Tongue (tissue), 2 donors: Measurements from ENCODE around the gene CROCC2.

DNA sequence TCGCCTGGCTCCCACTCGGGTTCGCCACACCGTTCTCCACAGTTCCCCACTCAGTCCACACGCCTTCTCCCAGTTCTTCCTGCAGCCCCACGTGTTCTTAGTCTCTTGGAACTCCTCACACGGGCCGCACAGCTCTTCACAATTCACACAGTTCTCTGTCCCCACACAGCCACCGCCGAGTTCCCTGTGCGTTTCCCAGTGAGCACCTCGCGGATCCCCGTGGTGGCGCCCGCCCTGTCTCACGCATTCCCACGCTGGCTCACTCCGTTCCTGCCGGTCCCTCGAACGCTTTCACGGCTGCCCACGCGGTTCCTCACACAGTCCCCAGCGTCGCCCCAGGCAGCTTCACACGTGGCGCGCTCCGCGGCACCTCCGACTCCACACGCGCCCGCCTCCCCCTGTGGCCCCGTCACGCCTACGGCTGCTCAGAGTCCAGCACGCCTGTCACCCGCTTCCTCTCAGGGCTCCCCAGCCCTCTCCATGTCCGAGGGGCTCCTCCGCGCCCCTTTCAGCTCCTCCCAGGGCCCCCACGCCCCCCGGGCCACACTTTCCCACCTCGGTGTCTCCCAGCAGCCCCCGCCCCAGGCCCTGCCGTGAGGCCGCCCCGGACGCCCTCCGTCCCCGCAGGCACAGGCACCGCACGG, 38.1 kb downstream of the KIF1A start:
- RAMPAGE, long total RNA = no peak

DNA sequence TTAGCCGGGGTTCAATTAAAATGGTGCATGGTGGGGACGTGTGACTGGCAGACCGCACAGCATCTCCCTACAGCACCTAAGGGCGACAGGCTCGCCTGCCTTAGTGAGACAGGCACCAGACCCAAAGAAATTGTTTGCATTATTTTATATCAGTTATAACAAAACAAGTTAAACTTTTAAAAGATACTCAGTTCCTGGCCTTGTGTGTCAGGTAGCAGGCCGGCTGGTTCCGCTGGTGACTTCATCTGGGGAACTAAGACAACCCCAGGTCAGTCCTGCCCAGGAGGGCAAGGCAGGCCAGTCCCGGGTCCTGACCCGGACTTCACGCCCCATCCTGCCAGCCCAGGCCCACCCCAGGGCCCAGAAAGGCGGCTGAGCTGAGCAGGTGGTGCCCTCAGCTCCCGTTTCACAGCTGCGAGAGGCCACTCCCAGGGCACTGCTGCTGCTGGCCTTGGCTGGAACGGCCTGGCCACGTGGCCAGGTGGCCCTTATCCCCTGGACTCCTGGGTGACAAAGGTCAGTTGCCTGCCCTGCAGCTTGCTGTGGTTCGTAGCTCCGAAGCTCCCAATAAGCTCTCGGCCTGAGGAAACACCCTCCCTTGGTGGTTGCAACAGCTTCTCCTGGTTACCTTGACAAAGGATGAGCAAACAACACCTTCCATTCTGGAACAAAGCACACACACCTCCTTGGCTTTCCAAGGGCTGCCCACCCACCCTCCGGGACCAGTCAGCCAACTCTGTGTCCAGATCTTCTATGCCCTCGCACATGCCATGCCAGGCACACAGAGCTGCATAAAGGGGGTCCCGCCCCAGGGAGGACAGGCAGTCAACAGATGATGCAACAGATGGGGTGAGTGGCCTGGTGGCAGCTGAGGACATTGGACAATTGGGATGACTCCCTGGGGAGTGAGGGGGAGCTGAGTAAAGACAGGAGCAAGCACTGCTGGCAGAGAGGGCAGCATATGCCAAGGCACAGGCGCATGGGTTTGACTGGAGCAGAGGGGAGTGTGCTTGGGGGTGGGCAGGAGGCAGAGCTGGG, 11.3 kb upstream of the AGXT start:
- RAMPAGE, long total RNA = no peak

DNA sequence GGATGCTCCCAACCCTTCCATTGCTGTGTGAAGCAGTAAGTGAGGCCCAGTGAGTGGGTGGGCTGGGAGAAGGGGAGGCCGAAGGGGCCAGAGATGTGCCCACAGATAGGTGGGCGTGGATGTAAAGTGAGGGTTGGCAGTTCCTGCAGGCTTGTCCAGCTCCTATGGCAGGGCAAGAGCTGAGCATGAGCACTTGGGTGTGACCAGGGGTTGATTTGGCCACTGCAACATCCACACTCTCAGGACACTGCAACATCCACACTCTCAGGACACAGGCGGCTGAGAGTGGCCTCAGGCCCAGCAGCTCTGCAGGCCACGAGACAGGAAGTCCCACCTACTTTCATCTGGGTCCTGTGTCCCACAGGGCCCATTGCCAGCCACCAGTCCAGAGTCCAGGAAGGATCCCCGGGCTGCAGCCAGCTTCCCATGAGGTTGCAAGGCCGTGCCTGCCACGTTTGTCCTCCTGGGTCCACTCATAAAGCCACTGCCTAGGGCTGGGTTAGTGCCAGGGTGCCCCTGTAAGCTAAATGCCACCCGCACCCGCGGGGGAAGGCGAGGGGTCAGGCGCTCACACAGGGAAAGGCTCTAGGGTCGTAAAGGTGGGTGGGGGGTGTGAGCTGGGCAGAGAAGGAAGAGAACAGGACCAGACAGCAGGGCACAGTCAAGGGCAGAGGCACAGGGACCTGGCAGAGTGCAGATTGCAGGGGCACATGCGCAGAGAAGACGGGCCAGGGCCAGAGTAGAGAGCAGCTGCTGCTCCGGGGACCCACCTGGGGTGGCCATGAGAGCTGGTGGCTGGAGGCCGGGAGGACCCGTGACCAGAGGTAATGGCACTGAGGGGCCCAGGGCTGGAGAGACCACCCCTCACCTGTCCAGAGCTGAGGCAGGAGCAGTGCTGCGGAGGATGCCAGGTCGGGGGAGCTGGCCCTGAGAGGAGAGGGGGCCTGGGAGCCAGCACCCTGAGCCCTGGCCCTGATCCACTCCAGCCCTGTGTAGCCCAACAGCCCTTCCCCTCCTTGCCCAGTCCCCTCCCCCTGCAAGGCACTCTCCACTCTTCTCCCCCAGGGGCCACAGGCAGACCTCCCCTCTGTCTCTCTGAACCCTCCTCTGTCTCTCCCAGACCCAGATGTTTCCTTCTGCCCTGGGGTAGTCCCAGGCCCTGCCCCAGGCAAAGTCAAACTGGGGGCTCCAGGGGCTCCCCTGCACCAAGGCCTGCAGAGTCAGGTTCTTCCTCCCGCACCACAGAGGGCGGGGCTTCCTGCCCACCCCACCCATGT, 8.0 kb downstream of the AGXT start:
- RAMPAGE, long total RNA = no peak

DNA sequence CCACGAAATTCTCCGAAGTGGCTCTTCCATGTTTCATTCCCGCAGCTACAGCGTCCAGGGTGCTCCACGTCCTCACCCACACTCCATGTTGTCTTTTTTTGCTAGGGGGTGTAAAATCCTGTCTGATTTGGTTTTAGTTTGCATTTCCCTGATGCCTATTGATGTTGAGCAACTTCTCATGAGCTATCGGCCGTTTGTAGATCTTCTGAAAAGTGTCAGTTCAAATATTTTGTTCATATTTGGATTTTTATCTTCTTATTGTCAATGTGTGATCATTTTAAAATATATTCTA, 11.5 kb downstream of the AGXT start:
- RAMPAGE, long total RNA = no peak

GRCh38 chr2:240898741-240899195, 2.8 kb upstream of the MAB21L4 start:
- RAMPAGE, long total RNA = no peak

GRCh38 chr2:240905996-240906650, at the start of gene CROCC2:
TSS of gene CROCC2 (plus strand) at chr2:240906336.
- RAMPAGE, long total RNA = no peak

GRCh38 chr2:240916376-240917158, 10.4 kb downstream of the CROCC2 start:
- RAMPAGE, long total RNA = no peak

DNA sequence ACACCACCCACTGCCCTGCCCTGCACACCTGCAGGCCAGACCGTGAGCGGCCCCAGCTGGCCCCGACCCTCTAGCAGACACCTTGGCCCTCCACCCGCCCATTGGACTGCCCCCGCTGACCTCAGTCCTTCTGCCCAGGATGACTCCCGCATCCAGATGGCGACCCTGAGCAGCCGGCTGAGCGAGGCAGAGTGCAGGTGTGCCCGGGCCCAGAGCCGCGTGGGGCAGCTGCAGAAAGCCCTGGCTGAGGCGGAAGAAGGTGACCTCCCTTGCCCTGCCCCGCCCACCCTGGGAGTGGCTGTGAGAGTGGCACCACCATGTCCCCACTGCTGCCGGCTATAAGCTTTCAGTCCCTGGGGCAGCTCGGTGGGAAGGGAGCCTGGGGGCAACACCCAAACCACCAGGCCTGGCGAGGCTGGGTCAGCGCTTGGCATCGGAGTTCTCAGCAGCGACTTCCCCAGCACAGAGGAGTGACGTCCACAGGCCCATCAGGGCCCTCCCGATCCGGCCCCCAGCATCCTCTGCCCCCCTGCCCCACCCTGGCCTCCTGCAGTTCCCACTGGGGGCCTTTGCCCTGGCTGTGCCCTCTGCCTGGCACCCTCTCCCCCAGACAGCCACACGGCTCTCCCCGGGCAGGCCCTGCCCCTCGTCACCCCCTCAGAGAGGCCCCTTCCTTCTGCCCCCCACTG, 31.1 kb upstream of the SNED1 start:
- RAMPAGE, long total RNA = no peak

GRCh38 chr2:240996929-240998045, 1.1 kb upstream of the SNED1 start:
- RAMPAGE, long total RNA = no peak

GRCh38 chr2:241051045-241051688, 50.9 kb downstream of the MTERF4 start:
- RAMPAGE, long total RNA = no peak

DNA sequence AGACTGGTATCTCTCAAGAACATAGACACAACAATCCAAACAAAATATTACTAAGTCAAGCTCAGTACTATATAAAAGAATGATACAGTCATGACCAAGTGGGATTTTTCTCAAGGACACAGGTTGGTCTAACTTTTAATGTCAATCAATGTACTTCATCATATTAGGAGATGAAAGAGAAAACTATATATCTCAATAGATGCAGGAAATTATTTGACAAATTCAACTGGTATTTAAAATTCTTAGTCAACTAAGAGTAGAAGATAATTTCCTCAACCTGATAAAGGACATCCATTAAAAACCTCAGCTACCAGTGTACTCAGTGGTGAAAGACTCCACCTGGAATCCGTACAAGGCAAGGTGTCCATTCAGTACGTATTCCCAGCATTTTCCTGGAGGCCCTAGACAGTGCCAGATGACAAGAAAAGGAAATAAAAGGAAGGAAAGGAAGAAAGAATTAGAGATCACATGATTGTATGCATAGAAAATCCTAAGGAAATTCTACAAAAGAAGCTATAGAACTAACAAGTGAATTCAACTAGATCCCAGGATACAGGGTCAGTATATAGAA, 42.5 kb downstream of the MTERF4 start:
- RAMPAGE, long total RNA = no peak

- RAMPAGE, long total RNA = no peak
Measured at GRCh38 chr2:241063279-241064357, 38.5 kb downstream of the MTERF4 start.

DNA sequence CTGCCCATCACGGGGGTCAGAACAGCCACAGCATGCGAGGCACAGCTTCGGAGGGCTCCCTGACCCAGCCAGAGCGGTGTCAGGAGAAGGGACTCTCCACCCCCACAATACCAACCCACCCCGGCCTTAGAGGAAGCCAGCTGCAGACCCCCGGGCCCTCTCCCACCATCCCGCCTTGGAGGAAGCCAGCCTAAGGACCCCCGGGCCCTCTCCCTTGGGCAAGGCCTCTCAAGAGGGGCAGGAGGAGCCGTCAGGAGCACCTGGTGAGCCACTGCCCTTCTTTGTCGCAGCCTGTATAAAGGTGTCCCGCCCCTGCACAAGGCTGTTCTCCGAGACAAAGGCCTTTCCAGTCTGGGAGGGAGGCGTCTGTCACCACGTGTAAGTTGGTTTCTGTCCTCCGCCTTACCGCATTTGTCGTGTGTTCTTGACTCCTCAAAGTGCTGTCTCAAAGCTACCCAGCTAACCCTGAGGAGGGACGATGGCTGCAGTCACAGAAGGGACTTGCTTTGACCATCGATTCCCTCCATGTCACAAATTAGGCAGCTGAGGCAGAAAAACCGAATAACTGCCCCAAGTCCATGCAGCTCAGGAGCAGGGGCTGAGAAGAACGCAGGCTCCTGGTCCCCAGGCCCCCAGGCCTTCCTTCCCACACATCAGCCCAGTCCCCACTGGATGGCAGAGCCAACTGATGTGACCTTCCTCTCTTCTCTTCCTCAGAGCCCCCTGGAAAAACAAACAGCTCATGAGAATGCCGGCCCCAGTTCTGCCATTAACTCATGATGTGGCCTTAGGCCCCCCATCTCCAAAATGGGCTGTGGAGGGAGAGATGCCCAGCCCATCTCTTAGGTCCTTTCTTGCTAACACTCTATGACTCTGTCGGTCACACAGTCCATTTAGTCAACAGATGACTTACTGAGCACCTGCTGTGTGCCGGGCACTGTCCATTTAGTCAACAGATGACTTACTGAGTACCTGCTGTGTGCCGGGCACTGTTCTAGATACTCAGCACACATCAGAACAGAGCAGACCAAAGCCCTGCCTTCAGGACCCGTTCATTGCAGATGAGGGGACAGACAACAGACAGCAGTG, 19.8 kb downstream of the MTERF4 start:
- RAMPAGE, long total RNA = no peak

DNA sequence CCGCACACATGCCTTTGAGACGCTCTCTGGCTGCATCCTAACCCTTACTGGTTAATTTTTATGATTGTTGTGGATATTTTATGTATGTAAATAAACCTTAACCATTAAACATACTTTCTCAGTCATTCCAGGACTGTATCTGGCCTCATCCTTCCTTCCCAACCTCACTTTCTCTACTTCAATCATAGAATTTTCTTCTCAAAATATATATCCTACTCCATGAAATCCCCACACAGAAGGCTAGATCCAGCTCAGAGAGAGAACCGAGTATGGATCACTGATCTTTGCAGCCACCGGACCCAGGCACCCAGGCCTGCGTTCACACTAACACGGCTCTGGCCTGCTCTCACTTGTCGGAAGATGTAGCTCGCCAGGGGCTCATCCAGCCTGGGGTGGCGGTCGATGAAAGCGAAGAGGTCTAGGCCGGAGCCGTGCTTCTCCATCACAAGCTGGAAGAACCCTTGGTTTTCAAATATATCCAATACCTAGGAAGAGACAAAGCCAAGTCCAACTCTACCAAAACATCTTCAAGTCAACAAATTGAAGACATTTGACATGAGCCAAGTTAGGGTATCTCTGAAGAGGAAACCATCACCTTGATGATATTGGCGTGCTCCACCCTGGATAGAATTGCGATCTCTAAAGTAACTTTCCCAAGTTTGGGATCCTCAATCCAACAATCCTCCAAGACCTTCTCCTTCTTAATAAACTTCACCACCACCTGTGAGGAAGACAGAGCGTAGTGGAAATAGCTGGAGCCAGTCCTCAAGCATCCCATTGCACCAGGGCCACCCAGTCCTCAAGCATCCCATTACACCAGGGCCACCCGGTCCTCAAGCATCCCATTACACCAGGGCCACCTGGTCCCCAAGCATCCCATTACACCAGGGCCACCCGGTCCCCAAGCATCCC, 12.9 kb upstream of the MTERF4 start:
- RAMPAGE, long total RNA = no peak

GRCh38 chr2:241148305-241148673, 983 bp downstream of the PASK start:
- RAMPAGE, long total RNA = no peak

- RAMPAGE, long total RNA = no peak
Measured at GRCh38 chr2:241327539-241328139, 11.9 kb downstream of the SEPTIN2 start.

- RAMPAGE, long total RNA = no peak
Measured at GRCh38 chr2:241505586-241506213, 2.7 kb downstream of the STK25 start.

GRCh38 chr2:241507193-241507403, 1.3 kb downstream of the STK25 start:
- RAMPAGE, long total RNA = no peak

DNA sequence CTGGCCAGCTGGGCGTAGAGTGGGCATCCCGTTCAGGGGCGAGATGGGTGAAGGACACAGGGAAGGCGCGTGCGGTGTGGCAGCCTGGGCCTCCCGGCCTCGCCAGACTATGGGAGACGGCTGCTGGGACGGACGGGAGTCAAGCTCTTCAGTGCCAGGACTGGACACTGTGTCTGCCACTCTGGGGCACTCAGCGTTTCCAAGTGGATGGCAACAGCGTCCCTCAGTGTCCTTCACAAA, 16.4 kb upstream of the BOK start:
- RAMPAGE, long total RNA = no peak

DNA sequence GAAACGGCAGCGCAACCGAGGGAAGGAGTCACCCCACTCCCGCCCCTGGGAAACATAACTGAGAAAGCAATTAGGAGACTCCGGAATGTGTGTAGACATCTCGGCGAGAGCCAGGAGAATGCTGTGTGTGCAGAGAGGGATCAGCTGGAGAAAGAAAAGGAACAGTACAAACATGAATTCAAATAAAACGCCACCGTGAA, 13.4 kb upstream of the BOK start:
- RAMPAGE, long total RNA = no peak